Colon Carcinoma Metastatic in the Lung (tissue), 2 donors: ENCODE measurements around a stretch of chr13.

- PRO-cap, 2 experiments: no peak in any of the 2 experiments
These were observed 21.9 kb downstream of the GPC6 start for GRCh38 chr13:93248423-93249086.

- PRO-cap, 2 experiments: no peak in any of the 2 experiments
These were observed 294.6 kb downstream of the DCT start for GRCh38 chr13:94184982-94185232.

DNA sequence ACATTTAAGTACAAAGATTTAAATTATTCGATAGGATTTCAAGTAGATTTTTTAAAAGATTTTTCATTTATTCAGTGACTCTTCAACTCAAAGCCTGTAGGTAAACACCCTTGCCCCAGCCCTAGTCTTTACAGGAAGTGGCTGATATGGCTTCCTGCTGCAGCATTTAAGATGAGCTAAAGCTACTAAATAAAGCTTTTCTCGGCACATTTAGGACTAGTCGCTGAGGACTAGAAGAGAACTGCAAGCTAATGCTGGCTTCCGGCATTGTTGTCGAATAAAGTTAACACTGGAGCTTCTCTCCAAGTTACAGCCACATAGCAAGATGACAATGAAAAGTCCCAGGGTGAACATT, 155.7 kb downstream of the DCT start:
- PRO-cap, 2 experiments: peak in 1 of 2 experiments; most common plus-strand start position 219 of the sequence (in 1)

DNA sequence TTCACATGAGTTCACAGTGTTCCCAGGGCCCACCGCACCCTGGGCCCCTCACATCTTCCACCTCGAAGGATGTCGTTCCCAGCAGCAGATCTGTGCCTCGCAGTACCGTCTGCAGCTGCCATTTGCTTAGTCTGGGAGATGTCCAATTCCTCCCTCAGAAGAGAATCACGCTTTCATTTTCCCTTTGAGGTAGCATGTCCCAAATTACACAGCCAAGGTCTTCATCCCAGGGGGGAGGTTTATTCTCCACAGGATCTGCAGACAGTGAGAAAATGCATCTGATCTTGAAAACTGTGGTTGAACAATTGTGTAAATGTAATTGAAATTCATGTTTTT, 150.2 kb downstream of the DCT start:
- PRO-cap, 2 experiments: no peak in any of the 2 experiments

- PRO-cap, 2 experiments: no peak in any of the 2 experiments
These were observed 47.7 kb downstream of the TGDS start for GRCh38 chr13:94548099-94548805.

DNA sequence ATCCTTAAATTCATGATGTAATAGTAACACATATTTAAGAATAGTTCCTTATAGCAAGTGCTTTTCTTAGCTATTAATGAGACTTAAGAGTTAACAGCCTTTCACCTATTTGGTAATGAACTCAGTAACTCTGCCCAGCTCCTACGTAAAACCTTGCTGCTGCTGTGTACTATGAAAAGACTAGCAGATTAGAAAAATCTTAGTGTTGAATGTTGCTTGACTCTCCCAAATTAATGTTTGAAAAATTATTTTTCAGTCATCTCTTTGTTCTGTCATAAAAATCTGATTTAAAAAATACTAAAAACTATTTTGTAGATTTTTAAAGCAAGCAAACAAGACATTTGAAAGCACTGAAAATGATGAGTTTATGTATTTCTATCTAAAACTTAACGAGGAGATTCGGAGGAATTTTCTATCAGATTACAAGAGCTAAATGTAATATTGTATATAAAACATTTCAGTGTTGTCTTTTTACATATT, 7.0 kb downstream of the GPR180 start:
- PRO-cap, 2 experiments: no peak in any of the 2 experiments

DNA sequence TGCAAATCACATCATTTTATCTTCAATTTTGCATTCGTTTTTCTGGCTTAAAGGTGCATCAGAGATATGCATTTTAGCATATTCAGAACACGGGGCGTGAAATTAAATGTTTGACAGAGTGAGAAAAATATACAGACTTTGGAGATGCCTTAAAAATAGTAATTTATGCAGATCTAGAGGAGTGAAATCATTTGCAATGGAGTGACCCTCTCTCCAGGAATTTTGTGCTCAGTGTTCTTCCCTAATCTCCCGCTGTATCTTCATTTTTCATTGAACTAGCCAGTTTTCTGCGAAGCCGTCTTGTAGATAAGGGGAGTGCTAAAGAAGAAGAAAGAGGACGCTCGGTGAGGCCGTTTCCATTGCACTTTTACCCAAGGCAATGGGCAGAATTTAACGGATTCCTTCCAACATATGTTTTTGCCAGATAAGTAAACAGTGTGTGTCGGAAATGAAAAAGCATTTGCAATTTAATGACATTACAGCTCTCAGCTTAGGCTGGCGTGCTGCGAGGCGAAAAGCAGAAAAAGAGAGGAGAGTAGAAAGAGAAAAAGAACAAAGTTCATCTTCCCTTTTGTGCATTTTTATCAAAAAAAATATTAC, 50.1 kb downstream of the SOX21 start:
- PRO-cap, 2 experiments: no peak in any of the 2 experiments

GRCh38 chr13:94710856-94711839, 1.2 kb downstream of the SOX21 start:
- PRO-cap, 2 experiments: no peak in any of the 2 experiments

DNA sequence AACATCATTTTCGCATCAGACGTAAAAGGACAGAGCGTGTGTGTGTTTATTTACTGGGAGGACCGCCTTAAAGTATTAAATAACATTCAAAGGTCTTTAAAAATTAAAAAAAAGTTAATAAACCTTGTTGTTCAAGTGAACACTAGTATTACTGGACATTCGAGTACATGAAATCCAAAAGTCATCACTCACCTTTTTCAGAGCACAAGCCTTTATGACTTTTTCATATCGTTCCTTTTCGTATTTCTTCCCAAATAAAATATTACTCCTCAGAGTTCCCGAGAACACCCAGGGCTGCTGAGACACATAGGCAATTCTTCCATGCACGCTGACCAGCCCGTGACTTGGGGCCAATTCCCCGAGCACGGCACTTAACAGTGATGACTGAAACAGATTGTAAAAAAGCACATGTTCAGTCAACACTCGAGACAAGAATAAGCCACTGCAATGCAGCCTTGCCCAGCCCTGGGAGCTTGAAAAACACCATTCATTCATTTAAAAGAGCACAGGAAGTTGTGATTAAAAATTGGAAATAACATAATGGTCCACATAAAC, 114.7 kb downstream of the ABCC4 start:
- PRO-cap, 2 experiments: no peak in any of the 2 experiments

GRCh38 chr13:95713575-95713922, 36.6 kb downstream of the DNAJC3 start:
- PRO-cap, 2 experiments: no peak in any of the 2 experiments

- PRO-cap, 2 experiments: no peak in any of the 2 experiments
These were observed 46.1 kb downstream of the OXGR1 start for GRCh38 chr13:96948107-96948558.

DNA sequence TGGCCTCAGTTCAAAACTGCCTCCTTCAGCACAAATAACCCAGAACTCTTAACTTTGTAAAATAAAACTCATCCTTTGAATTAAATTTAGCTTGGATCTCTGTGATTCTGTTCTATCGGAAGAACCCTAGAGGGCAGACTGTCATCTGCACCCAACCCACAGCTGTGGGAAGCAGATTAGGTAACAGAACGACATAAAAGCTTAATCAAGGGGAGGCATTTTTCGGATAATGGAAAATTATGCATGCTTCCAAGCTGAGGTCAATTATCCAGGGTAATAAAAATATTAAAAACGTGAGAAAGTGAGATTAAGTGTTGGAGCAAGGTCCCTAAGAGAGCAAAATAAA, 10.0 kb downstream of the OXGR1 start:
- PRO-cap, 2 experiments: no peak in any of the 2 experiments

GRCh38 chr13:97220297-97221037, 1.7 kb upstream of the MBNL2 start:
- PRO-cap, 2 experiments: no peak in any of the 2 experiments

- PRO-cap, 2 experiments: no peak in any of the 2 experiments
These were observed 11.4 kb downstream of the MBNL2 start for GRCh38 chr13:97233344-97234053.

DNA sequence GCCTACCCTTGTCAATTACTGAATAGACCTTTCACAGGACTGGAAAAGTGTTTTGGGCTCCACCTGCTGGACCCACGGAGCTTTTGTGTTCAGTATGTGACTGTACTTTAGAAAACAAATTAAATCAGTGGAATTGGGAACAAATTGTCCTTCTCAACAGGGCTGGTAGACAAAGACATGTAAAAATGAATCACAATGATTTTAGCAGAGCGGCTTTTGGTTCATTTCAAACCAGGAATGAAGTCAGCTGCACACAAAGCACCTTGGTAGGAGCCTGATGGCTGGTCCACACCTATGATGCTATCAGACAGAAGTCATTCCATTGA, 89.3 kb upstream of the RAP2A start:
- PRO-cap, 2 experiments: no peak in any of the 2 experiments

- PRO-cap, 2 experiments: no peak in any of the 2 experiments
These were observed 85.3 kb upstream of the RAP2A start for GRCh38 chr13:97348640-97349071.

GRCh38 chr13:97371116-97371938, 62.6 kb upstream of the RAP2A start:
- PRO-cap, 2 experiments: no peak in any of the 2 experiments

GRCh38 chr13:98246966-98247807, 70.1 kb upstream of the RNF113B start:
- PRO-cap, 2 experiments: no peak in any of the 2 experiments

DNA sequence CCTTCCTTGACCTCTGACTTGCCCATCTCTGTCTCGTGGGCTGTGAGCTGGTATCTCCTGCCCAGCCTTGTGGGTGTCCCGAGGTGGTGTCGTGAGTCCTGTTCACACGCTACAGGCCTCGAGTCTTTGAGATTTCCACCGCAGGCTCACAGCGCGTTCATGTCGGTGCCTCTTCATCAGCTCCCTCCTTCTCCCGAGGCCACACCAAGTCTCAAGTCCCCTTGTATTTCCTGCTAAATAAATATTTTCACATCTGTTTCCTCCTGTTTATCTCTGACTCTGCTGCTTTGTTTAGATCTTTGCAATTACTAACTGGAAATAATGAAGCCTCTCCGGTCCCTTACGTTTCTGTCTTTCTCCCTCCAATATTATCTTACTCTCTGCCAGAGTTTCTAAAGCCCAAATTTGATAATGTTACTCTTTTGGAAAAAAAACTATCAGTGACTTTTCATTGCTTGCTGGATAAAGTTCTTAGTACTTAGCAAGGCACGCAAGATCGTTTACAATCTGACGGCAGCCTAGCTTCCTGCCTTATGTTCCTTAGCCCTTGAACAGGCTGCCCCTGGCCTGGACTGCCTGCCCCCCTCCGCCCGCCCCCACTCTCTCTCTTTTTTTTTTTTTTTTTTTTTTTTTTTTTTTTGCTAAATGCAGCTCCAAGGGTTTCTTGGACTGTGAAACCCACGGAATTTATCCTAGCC, 130.5 kb upstream of the RNF113B start:
- PRO-cap, 2 experiments: peak in 1 of 2 experiments; most common minus-strand start position 213 of the sequence (in 1)

GRCh38 chr13:98315503-98315980, 138.5 kb upstream of the RNF113B start:
- PRO-cap, 2 experiments: no peak in any of the 2 experiments